Mesenteric fat pad (tissue), 1 donor: Measurements from ENCODE around the genes CTBP1, FGFR3 and FAM193A.

- PRO-cap: bidirectional peak, plus-strand start at chr4:1249252, minus-strand start at chr4:1249092; bidirectional peak, plus-strand start at chr4:1249475, minus-strand start at chr4:1249427
Measured at GRCh38 chr4:1249009-1249561, at the start of gene CTBP1. CTBP1 (minus strand) TSS chr4:1249130.

GRCh38 chr4:1291083-1291382, 1.3 kb downstream of the MAEA start:
- PRO-cap: no peak

- PRO-cap: no peak
Measured at GRCh38 chr4:1339238-1340186, 7.5 kb upstream of the UVSSA start.

DNA sequence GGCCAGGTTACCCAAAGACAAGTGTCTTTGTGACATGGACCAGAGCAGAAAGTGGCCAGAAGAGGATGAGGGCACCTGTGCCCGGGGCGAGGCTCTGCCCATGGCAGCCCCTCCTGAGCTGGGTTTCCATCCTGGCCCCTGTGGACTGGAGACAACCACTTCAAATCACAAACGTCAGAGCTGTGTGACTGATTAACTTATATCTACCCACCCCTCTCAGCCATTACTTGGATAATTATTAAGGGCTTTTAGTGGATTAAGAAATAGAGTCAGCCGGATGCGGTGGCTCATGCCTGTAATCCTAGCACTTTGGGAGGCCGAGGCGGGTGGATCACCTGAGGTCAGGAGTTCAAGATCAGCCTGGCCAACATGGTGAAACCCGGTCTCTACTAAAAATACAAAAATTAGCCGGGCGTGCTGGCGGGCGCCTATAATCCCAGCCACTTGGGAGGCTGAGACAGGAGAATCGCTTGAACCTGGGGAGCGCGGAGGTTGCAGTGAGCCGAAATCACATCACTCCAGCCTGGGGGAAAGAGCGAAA, 1.7 kb upstream of the FAM53A start:
- PRO-cap: no peak

- PRO-cap: no peak
Measured at GRCh38 chr4:1722679-1724099, 1.9 kb downstream of the TACC3 start.

- PRO-cap: no peak
Measured at GRCh38 chr4:1753589-1754197, 32.4 kb downstream of the TACC3 start.

- PRO-cap: no peak
Measured at GRCh38 chr4:1767562-1768344, 25.3 kb upstream of the FGFR3 start.

GRCh38 chr4:1792470-1793402, at the start of gene FGFR3:
FGFR3 (plus strand) TSS chr4:1793293.
- PRO-cap: unidirectional peak, plus-strand start at chr4:1793293

DNA sequence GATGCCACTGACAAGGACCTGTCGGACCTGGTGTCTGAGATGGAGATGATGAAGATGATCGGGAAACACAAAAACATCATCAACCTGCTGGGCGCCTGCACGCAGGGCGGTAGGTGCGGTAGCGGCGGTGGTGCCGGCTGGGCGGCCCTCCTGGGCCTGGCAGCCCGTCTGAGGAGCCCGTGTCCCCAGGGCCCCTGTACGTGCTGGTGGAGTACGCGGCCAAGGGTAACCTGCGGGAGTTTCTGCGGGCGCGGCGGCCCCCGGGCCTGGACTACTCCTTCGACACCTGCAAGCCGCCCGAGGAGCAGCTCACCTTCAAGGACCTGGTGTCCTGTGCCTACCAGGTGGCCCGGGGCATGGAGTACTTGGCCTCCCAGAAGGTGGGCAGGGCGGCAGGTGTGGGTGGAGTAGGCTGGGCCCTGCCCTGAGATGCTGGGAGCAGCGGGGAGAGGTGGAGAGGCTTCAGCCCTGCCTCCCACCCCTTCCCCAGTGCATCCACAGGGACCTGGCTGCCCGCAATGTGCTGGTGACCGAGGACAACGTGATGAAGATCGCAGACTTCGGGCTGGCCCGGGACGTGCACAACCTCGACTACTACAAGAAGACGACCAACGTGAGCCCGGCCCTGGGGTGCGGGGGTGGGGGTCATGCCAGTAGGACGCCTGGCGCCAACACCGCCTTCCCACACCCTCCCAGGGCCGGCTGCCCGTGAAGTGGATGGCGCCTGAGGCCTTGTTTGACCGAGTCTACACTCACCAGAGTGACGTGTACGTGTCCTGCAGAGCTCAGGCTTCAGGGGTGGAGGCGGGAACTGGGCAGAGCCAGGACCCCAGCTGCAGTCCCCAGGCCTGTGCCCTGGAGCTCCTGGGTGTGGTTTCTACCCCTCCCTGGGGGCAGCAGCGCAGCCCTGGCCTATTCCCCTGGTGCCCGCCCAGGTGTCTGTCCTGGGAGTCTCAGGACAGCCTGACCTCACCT, 12.8 kb downstream of the FGFR3 start:
- PRO-cap: no peak

- PRO-cap: no peak
Measured at GRCh38 chr4:1816258-1817131, 23.4 kb downstream of the FGFR3 start.

DNA sequence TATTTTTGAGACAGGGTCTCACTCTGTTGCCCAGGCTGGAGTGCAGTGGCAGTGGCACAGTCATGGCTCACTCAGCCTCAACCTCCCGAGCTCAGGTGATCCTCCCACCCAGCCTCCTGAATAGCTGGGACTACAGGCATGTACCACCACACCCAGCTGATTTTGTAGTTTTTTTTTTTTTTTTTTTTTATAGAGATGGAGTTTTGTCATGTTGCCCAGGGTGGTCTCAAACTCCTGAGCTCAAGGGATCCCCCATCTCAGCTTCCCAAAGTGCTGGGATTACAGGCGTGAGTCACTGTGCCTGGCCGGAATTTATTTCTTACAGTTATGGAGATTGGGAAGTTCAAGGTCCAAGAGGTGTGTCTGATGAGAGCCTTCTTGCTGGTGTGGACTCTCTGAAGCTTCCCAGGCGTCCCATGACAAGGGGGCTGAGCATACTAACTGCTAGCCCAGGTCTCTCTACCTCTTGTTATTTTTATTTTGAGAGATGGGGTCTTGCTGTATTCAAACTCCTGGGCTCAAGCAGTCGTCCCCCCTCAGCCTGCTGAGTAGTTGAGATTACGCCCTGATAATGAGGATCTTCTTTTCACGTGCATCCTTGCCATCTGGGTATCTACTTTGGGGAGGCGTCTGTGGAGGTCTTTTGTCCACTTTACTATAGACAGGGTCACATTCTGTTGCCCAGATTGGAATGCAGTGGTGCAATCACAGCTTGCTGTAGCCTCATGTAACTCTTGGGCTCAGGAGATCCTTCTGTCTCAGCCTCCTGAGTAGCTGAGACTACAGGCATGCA, 2.9 kb upstream of the NSD2 start:
- PRO-cap: no peak

GRCh38 chr4:1916693-1917254, 45.6 kb downstream of the NSD2 start:
- PRO-cap: no peak

DNA sequence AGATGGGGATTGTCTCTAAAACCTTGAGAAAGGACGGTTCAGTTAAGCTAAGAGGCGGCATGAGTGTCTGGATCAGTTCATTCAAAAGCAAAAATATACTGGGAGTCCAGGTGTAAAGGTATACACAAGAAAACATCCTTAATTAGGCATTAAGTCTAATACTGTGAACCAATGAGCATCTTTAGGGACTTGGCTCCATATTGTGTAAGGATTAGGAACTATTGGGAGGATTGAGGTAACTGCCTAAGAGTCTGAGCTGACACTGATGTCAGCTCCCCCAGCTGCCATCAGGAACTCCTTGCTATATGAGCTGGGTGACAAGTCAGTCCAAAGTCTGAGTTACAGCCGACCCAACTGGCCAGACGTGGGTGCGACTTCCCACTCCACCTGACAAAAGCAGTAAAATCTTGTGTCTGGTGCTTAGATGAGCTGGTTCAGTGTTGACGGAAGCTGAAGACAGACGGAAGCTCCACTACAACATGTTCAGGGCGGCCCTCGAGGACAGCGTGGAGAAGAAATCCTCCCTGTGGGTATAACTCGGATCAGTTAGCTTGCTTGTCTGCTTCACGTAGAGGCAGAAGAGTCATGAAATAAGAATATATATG, 5.6 kb upstream of the C4orf48 start:
- PRO-cap: no peak

DNA sequence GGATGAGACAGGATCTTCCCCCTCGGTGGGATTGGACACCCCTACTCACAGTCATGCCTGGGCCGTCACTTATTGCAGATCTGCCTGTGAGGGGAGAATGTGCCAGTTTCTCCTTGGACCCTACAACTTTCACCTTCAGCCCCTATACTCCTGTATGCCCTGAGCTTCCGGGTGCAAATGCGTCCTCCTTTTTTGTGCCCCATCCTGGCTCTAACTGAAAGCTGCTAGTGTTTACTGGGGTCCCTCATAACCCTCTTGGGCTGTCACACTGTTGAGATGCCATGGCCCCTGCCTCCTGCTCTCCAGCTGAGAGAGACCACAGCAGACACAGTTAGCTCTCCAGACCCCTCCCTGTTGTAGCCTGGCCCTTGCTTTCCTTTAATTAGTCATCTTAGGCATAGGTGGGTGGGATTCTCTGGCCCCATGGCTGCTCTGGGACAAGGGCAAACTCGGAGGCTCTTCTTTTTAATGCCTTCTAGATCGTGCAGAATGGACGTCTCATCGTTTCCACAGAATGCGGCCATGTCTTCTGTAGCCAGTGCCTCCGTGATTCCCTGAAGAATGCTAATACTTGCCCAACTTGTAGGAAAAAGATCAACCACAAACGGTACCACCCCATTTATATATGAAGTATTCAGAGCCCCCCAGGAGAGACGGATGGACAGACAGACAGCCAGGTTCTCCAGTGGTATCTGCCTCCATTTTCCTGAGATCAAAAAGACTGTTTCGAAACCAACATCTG, 23.1 kb upstream of the FAM193A start:
- PRO-cap: no peak

GRCh38 chr4:2535934-2536803, at the start of gene FAM193A:
FAM193A (plus strand) TSS chr4:2536647.
- PRO-cap: bidirectional peak, plus-strand start at chr4:2536082, minus-strand start at chr4:2535997; unidirectional peak, minus-strand start at chr4:2536139; unidirectional peak, minus-strand start at chr4:2536288; unidirectional peak, plus-strand start at chr4:2536682

GRCh38 chr4:2671168-2671602, 85.0 kb downstream of the TNIP2 start:
- PRO-cap: no peak

DNA sequence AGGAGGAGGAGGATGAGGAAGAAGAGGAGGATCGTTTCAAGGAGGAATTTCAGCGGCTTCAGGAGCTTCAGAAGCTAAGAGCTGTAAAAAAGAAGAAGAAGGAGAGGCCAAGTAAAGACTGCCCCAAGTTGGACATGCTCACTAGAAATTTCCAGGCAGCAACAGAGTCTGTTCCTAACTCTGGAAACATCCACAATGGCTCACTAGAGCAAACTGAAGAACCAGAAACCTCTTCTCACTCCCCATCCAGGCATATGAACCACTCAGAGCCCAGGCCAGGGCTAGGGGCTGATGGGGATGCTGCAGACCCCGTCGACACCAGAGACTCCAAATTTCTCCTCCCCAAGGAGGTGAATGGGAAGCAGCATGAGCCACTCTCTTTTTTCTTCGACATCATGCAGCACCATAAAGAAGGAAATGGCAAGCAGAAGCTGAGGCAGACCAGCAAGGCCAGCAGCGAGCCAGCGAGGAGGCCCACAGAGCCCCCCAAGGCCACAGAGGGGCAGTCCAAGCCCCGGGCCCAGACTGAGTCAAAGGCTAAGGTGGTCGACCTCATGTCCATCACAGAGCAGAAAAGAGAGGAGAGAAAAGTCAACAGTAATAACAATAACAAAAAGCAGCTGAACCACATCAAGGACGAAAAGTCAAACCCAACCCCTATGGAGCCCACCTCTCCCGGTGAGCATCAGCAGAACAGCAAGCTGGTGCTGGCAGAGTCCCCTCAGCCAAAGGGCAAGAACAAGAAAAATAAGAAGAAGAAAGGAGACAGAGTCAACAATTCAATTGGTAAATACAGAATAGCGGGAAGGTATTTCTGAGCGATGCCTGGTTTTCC, 56.2 kb downstream of the TNIP2 start:
- PRO-cap: no peak

DNA sequence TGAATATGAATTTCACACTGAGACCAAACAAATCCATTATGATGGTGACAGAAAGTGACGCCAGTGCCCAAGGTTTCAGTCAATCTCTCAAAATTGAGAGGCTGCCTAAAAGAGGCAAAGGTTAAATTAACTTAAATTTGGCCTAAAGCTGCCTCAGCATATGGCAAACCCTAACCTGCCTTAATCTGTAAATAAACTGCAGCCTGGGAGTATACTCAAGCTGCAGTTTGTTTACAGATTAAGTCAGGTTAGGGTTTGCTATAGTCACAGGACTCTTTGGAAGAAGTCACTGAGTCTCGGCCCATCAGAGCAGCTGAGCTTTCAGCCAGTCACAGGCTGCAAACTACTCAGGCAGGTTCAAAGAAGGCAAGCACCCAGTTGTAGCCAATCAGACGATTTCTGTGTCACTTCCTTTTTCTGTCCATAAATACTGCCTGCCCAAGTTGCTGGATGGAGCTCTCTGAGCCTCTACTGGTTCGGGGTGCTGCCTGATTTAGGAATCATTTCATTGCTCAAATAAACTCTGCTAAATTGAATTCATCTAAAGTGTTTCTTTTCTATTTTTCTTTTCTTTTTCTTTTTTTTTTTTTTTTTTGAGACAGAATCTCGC, 7.4 kb upstream of the SH3BP2 start:
- PRO-cap: no peak

DNA sequence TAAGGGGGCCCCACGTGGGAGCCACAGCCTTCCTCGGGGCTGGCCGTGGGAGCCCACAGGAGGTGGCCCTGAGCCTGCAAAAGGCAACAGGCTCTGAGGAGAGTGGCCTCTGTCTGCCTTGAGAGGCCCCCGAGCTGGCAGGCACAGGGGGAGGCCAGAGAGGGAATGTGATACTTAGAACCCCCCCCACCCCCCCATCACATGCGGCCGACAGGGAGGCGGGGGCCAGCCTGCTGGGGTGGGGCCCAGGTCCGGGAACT, 19.6 kb downstream of the SH3BP2 start:
- PRO-cap: no peak

GRCh38 chr4:2830574-2830953, 13.1 kb upstream of the ADD1 start:
- PRO-cap: no peak